ENCODE measurements around a stretch of chr1.

- PRO-cap, result no peak
These were observed 15.9 kb downstream of the DDI2 start for GRCh38 chr1:15632982-15633776.

DNA sequence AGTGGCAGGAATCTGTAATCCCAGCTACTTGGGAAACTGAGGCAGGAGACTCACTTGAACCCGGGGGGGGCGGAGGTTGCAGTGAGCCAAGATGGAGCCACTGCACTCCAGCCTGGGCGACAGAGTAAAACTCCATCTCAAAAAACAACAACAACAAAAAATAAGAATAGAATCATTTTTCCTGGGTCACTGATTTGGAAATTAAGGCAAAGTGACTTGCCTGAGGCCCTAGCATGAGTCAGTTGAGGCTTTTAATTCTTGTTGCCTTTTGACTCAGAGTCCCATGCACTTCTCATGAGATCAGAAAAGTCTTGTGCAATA is 3.6 kb upstream of the PLEKHM2 start:
- PRO-cap, result no peak

- PRO-cap, result no peak
These were observed 20.4 kb downstream of the UQCRHL start for GRCh38 chr1:15787034-15787437.

DNA sequence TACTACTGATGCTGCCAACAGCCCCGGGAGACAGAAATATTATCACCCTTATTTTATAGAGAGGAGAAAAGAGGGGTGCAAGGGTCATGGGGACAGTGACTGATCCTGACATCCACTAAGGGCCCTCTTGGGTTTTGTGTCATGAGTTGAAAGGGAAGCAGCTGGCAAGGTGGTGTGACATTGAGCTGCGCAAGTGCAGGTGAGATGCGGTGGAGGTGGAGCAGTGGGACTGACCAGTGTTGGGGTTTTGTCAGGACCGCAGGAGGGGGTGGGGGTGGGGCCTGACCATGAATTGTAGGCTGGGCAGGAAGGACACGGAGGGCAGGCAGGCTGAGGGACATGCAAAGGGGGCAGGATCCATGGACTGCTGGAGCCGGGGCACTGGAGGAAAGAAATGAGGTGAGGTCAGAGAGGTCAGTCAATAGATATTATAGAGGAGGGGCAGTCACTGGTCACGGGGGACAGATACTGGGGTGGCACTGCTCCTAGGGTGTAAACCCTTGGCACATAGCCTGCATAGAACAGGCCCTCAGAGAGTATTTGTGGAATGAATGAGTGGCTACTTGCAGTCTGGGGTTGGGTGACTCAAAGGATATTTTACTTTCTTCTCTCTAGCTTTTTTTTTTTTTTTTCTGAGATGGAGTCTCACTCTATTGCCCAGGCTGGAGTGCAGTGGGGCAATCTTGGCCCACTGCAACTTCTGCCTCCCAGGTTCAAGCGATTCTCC is 6.5 kb downstream of the UQCRHL start:
- PRO-cap, result no peak

DNA sequence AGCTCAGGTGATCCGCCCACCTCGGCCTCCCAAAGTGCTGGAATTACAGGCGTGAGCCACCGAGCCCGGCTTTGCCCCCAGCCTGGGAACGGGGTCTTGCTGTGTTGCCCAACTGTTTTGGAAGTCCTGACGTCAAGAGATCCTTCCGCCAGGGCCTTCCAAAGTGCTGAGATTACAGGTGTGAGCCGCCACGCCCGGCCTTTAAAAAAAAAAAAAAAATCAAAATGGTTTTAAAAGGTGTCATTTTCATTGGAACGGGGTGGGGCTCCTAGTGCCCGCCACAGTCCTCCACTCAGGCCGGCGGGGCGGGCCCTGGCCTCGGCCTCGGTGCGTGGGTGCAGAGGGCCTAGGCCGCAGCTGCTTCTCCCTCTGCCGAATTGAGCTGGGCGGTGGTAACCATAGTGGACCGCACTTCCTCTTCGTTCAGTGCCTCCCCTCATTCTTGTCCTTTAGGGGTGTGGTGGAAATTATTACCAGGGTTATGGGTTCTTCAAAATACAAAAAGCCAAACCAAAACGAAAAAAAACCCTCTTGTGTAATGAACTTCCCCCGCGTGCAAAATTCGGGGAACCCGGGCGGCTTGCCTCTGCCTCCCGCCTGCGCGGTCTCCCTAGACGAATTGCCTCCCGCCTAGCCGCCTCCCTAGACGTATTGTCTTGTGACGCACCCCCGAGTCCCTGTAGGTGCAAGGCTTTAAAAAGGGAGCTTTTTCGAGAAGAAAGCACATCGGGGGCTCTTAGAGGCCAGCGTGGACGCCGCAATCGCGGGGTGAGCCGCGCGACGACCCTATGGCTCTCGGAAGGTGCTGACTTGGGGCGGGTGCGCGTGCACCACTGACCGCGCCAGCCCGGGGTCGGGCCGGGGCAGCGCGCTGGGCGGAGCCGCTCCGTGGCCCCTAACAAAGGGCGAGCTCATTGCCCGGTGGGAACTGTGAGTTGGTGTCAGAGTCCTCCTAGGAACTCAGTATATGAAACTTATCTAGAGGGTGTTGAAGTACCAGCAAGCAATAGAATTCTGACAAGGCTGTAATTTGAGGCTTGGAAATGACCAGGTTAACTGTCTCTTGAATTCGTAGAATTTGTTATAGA is 10.5 kb upstream of the SPEN start:
- PRO-cap, result no peak

DNA sequence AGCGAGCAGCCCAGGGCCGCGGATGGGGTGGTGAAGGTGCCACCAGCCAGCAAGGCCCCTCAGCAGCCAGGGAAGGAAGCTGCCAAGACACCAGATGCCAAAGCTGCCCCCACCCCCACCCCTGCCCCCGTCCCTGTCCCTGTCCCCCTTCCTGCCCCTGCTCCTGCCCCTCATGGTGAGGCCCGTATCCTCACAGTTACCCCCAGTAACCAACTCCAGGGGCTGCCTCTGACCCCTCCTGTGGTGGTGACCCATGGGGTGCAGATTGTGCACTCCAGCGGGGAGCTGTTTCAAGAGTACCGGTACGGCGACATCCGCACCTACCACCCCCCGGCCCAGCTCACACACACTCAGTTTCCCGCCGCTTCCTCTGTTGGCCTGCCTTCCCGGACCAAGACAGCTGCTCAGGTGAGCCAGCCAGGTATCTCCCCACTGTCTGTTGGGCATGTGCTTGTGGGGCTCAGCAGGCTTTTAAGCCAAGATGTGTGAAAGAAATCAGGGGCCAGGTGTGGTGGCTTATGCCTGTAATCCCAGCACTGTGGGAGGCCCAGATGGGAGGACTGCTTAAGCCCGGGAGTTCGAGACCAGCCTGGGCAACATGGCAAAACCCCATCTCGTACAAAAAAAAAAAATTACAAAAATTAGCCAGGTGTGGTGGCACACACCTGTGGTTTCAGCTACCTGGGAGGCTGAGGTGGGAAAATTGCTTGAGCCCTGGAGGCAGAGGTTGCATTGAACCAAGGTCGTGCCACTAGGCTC is 39.9 kb downstream of the ZBTB17 start:
- PRO-cap, result no peak

DNA sequence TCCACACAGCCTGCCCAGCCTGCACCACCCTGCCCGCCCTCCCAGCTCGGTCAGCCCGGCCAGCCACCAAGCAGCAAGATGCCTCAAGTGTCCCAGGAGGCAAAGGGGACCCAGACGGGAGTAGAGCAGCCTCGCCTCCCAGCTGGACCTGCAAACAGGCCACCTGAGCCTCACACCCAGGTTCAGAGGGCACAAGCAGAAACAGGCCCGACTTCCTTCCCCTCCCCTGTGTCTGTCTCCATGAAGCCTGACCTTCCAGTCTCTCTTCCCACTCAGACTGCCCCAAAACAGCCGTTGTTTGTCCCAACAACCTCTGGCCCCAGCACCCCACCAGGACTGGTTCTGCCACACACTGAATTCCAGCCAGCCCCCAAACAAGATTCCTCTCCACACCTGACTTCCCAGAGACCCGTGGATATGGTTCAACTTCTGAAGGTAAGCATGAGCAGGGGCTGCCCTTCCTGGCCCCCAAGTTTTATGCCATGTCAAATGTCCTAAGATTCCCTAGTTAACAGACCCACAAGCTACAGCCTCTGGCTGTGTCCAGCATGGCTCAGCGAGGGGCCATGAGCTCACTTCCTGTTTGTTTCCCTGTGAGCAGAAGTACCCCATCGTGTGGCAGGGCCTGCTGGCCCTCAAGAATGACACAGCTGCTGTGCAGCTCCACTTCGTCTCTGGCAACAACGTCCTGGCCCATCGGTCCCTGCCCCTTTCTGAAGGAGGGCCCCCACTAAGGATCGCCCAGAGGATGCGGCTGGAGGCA is 38.5 kb downstream of the ZBTB17 start:
- PRO-cap, result no peak

- PRO-cap, result no peak
These were observed 31.1 kb downstream of the ZBTB17 start for GRCh38 chr1:15944634-15945375.

- PRO-cap, result no peak
These were observed 23.2 kb downstream of the ZBTB17 start for GRCh38 chr1:15952610-15953277.

DNA sequence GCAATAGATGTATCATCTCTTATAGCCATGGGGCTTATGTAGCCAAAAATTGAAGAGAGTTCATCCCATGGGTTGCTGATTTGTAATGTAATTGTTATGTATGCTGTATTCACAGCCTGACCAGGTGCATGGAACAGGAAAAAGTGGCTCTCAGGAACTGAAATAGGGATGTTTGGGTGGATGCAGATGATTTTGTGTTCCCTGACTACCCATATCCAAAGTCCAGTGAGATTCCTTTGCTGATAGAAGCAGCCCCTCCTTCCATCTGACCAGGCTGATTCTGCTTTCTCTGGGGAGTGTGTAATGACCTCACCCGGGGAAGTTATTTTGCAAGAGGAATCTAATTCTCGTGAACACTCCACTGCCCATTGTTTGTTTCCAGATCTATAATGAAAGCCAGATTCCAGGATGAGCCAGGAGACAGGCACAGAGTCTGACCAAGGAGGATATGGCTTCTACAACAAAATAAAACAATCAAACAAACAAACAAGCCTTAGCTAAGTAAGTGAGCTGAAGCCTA is 6.9 kb upstream of the ZBTB17 start:
- PRO-cap, result no peak

DNA sequence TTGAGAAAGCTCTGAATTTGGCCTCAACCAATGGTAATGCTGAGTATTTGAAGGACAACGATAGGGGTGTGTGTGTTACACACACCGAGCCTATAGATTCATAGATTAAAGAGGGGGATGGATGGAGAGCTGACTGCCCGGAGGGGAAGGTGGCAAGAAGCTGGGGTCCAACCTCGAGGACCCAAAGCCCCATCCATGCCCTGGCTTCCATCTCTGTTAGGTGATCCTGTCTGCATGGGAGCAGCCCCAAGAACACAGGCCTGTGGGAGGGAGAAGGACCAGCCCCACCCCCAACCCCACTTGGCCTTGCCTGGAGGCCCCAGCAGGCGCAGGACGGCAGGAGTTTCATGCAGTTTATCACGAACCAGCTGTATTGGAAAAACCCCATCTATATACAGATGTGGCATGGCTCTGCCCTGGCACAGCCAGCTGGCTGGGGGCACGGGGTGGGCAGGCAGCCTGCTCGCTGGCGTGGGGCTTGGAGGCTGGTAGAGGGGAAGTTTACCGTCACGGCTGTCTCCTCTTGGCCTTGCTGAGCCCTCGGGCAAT is 3.2 kb downstream of the HSPB7 start:
- PRO-cap, result bidirectional peak, plus-strand start at position 421 of the sequence, minus-strand start at position 222 of the sequence

DNA sequence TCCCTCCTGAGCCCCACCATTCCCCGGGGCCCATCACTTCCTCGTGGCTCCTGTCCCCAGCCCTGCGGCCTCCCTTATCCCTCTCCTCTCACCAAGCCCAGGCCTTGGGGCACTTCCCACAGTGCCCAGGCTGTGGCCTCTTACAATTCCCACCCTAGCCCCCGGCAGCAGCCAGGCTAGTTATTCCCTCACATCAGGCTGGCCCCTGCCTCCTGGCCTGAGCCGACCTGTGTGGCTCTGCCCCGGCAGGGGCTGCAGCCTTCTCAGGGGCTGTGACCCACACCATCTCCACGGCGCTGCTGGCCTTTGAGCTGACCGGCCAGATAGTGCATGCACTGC is 8.3 kb downstream of the CLCNKA start:
- PRO-cap, result unidirectional peak, plus-strand start at position 242 of the sequence

DNA sequence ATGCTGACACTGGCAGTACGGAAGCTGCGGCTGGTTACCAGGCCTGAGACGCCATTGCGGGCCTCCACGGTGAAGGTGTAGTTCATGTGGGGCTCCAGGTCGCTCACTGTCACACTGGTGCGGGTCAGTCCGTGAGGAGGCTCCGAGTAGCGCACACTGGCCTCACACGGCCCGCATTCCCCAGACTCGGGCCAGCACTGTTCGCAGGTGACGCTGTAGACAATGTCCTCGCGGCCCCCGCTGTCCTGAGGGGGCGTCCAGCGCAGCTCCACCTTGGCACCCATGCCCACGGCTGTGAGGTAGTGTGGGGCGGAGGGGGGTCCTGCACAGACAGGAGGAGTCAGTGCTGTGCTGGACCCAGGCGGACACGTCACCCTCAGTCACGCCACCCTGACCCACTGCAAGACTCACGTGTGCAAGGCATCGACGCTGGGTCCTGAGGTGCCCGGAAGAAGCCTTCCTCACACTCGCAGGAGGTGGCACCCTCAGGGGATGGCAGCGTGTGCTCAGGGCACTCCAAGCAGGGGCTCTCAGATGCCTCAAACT is 17.9 kb downstream of the EPHA2 start:
- PRO-cap, result unidirectional peak, minus-strand start at position 242 of the sequence

GRCh38 chr1:16150674-16151089 is 5.2 kb downstream of the EPHA2 start:
- PRO-cap, result no peak

- PRO-cap, result no peak
These were observed 3.0 kb upstream of the EPHA2 start for GRCh38 chr1:16158668-16159471.

DNA sequence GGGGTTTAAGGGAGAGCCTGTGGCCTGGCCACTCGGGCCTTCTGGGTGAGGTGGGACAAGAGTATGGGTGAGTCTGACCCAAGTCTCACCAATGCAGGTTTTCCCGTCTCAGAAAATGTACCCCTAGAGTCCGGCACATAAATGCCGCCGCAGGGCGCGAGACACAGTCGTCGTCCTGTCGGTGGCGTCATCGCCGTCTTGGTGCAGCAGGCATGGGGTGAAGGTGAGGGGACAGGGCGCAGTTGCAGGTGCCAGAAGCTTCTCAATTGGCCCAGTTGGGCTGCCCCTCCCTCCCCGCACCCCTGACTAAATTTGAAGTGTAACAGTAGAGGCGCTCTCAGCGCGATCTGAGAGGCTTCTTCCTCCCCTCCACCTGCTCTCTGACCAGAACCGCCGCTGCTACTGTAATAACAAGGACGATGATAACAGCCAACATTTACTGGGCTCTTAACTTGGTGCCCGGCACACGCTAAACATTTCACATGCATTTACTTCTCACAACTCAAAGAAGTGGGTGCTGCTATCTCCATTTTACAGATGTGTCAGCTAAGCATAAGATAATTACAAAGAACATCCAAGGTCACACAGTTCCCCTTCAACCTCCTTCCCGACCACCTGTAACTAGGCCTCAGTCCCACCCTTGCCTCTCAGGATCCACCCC is 8.6 kb downstream of the CPLANE2 start:
- PRO-cap, result no peak

- PRO-cap, result no peak
These were observed 17.4 kb downstream of the FBXO42 start for GRCh38 chr1:16334747-16335351.

GRCh38 chr1:16387146-16387496 is 20.1 kb downstream of the SZRD1 start:
- PRO-cap, result no peak

DNA sequence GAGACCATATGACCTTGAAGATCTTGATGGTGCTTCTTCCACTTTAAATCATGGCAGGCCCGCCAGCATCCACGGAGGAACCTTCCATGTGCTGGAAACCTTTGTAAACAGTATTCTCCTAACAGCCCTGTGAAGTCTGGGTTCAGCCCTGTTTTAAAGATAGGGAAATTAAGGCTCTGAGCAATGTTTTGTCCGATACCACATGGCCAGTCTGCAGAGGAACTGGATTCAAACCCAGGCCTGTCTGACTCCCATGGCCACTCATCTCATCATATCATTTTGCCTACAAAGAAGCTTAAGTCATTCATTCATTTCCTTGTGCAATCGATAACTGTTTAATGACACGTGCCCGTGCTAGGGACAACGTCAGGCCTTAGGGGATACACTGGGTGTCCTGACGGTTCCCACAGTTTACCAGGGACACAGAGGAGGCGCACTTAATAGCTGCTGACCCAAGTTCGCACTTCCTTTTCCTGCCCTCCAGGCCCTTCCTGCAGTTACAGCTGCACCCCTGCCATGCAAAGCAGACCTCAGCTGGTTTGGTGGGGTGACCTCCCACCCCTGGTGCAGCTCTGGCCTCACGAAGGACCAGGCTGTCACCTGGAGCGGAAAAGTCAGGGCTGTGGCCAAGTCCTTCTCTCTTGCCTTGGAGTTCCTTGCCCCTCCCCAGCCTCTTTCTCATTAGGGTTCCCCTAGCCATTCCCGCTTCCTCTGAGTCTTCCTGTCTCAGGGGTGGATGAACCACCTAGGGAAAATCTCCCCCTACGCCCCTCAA is 4.3 kb downstream of the SPATA21 start:
- PRO-cap, result no peak

- PRO-cap, result no peak
These were observed 97.3 kb downstream of the NECAP2 start for GRCh38 chr1:16537790-16538346.

Data from fallopian tube (tissue), 1 donor.